Amniotic epithelial cell (primary cell): ENCODE data around the genes BMF, PAK6 and CCDC32.

- RRBS = no CpG with 5 or more reads among the region's 4 CpGs
These were observed 300.0 kb upstream of the RASGRP1 start for GRCh38 chr15:38864565-38865003.

- RRBS = no CpG with 5 or more reads among the region's 3 CpGs
These were observed 462.3 kb upstream of the THBS1 start for GRCh38 chr15:39118560-39118937.

DNA sequence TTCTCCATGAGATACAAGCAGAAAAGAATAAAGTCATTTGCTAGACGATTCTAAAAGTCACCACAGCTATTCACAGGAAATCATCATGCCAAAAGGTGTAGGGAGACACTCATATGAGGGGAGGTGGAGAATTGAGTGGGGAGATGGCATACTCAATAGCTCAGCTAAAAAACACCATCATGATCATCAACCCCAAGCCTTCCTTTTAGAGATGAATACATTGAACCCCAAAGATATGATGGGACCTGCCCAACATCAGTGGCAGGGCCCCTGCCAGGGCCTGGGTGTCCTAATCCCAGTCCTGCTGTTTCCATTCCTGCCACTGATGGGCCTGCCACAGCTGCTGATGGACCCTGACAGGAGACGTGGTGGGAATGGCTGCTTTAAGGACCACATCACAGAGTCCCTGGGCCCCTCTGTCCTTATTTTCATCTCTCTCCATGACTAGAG lies 160.9 kb upstream of the THBS1 start:
- RRBS = no CpG with 5 or more reads among the region's 2 CpGs

GRCh38 chr15:39472464-39473808 lies 107.9 kb upstream of the THBS1 start:
- RRBS = no CpG with 5 or more reads among the region's 17 CpGs

GRCh38 chr15:39608480-39608916 lies 27.6 kb downstream of the THBS1 start:
- RRBS = no CpG with 5 or more reads among the region's 1 CpG

DNA sequence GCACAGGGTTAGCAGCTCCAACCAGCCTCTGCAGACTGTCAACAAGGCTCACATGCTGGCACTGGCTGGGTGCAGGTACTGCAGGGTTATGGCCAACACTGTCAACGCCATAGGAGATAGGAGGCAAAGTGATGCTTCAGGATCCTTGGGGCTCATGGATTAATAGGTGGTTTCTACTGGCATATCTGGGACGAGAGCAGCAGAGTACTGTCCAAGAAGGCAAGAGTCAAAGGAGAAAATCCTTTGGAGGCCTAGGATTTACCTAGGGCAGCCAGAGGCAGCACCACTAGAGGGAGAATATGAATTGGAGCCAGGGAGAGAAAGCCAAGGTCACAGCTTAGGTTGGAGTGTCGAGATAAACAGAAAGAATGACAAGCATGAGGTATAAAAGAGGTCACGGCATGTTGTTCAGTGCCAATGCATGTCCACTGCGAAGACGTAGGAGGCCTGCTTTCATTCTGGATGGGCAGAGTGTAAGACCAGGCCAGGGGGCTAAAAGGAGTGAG lies 47.1 kb downstream of the THBS1 start:
- RRBS = no CpG with 5 or more reads among the region's 6 CpGs

DNA sequence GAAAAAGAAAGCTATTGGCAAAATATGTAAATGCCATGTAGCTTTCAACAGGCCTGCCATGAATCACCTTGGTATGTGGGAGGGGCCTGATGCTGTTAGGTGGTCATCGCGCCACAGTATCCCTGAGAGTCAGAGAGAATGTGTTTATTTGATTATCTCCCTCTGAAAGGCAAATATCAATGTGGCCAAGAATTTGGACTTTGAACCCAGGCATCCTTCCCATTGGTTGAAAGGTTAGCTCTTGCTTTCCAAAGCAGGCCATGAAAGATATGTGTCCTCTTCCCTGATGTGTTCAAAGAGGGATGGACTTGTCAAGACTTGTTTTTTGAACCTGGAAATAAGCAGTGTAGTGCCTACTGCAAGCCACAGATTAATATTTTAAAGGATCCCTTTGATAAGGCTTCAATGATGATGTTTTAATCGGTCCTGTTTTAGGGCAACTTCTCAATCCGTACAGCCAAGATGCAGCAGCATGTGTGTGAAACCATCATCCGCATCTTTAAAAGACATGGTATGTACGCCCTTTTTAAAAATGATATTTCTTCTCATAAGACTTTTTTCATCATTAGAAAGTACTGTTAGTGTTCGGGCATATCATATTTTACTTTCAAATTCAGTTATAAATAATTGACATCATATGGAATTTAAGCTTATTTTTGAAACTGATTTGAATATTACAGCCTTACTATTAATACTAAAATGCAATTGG lies 36.5 kb downstream of the SRP14 start:
- RRBS = no CpG with 5 or more reads among the region's 7 CpGs

GRCh38 chr15:40060386-40060924 lies 21.5 kb upstream of the SRP14 start:
- RRBS = 78% methylated on average over 1 of the region's 9 CpGs

GRCh38 chr15:40080768-40081401 lies 27.8 kb downstream of the BMF start:
- RRBS = no CpG with 5 or more reads among the region's 5 CpGs

DNA sequence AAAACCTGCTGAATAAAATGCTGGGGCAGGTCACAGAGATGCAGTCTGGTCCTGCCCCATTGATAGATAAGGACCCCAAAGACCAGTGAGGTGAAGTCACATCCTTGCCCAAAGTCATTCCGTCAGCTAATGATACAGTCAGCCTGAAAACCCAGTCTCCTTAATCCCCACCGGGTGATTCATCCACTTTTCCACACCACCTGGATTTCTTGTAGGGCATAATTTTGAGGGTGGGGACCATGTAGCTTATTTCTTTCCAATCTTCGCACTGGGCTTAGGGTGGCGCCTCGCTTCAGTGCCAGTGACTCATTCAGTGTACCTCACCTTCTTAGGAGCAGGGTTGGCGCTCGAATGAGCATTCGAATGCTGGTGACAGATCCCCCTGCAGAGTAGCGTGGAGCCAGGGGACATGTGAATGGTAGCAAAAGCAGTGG lies 24.1 kb downstream of the BMF start:
- RRBS = no CpG with 5 or more reads among the region's 9 CpGs

- RRBS = no CpG with 5 or more reads among the region's 8 CpGs
These were observed 13.2 kb downstream of the BMF start for GRCh38 chr15:40095323-40095946.

DNA sequence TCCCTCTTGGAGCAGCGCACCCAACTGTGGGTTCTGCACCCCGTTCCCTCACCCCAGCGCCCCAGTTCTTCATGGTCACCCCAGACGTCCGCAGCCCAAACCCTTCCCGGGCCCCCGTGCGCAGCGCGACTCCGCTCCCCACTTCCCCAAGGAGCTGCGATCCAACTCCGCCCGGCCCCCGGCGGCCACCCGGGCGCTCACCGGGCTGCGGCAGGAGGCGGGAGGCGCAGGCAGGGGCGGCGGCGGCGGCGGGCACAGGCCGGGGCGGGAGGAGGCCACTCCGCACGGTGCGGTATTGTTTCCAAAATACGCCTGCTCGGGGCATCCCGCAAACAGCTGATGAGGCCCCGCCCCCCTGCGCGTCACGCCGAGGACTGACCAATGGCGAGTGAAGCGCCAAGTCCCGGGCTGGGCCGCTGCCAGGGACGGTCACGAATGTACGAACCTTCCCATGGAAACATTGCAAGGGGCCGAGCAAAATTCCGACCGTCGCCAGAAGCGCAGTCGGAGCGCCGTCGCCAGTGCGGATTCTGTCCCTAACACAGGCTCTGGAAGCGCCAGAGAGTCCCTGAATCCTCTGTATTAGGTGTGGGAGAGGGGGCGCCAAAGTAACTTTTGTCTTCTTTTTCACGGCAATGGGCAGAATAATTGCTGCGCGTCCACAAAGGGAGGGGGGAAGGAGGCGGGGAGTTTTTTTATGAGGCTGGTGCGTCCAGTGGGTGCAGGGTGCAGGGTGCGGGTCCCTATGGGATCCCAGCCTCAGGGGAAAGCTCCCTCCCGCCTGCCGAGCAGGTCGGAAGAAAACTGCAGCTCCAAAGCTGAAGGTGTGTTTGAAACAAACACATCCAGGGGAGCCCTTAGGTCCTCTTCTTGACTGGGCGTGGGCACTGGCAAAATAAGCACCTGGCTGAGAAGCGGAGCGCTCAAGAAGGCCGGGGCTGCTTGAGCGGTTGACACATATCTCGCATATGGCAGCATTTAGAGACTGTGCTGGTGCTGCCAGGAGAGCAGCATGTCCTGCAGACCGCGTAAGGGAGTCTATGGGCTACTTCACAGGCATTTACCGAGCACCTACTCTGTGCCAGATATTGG lies at the start of gene BMF:
TSS of gene BMF (minus strand) at position 308 of the 1,092 bp plus-strand sequence.
- RRBS = 2% methylated on average over 19 of the region's 77 CpGs

- RRBS = no CpG with 5 or more reads among the region's 43 CpGs
These were observed at the start of gene PAK6 for GRCh38 chr15:40238411-40239626. Gene PAK6, plus strand, starts transcription at chr15:40239063.

- RRBS = no CpG with 5 or more reads among the region's 8 CpGs
These were observed 2.9 kb upstream of the PHGR1 start for GRCh38 chr15:40347826-40348435.

DNA sequence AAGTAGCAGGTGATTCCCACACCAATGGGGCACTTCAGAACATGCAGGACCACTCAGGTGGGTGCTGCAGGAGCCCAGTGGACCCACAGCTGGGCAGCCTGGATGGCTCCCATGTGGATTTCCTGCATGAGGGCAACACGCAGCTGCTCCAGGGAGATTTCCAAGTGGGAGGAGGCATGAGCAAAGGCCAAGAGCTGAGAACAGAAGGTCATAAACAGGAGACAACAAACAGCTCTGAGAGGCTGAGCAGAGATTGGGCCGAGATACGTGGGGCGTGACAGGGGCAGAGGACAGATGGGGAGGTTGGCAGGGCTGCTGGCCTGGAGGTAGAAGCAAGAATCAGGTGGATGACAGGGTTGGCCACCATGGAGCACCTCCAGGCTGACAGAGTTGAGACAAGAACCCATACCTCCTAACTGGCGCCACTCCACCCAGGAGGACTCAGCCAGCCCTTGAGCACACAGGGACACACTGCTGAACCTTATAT lies 2.9 kb downstream of the PHGR1 start:
- RRBS = no CpG with 5 or more reads among the region's 5 CpGs

DNA sequence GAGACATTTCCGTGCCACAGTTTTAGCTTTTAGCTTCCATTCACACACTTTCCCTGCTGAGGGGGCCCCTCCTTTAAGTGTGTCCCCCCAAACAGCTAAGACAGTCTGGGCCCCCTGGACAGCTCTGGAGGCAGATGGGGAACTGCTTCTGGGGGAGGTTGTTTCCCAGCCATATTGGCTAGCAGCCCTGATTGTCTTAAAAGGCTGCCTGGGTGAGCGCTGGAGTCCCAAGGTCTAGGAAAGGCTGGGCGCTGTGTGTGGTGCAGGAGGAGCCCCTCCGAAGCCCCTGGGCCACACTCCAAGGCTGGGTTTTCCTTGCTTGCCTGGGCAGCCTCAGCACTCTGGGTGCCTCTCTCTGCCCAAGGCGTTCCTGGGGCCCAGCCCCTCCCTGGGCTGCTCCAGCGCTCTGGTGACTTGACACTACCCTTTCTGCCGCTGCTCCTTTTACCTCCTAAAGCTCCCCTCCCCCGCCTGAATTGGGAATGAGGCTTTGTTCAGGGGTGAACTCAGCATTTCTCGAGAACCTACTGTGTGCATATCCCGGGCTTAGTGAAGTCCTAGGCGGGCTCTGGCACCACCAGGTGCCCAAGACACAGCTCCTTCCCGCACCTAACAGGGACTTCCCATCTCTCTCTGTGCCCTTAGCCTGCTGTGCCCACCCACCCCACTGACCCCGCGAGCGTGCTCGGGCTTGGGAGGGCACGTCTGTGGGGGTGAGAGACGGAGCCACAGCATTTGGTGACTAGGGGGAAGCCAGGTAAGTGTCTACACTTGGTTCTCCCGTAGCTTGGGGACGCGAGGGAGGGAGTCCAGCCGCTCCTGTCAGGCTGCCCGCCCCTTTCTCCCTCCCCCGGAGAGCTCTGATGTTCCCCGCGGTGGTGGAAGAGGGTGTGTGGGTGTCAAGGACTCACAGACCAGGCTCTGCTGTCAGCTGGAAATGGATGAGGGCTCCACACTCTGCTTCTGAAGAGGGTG lies 1.3 kb upstream of the BAHD1 start:
- RRBS = no CpG with 5 or more reads among the region's 26 CpGs

DNA sequence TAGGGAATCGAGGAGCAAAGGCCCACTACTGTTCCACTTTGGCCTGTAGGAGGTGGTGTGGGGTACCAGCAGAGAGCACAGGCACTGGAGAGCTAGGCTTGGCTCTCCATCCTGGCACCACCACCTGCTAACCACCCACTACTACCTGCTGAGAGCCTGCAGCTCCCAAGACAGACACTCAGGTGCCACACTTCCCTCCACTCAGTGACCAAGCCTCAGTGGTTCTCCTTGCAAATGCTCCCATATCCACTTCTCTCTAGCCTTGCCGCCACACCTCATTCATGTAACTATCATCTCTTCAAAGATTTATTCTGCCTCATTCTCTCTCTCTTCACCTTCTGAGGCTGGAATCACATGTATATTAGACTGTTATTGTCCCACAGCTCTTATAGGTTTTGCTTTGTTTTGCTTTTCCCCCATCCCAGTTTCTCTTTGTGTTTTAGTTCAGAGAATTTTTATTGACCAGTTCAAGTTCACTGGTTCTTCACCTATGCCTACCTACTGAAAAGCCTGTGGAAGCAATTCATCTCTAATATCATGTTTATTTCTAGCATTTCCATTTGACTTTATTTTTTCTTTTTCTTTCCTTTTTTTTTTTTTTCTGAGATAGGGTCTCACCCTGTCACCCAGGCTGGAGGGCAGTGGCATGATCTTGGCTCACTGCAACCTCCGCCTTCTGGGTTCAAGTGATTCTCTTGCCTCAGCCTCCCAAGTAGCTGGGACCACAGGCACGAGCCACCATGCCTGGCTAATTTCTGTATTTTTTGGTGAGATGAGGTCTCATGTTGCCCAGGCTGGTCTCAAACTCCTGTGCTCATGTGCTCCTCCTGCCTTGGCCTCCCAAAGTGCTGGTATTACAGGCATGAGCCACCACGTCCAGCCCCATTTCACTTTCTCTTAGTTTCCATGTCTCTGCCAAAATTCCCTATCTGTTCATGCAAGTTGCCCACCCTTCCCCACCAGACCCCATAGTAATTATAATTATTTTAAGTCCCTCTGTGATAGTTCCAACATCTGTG lies 18.9 kb downstream of the CCDC32 start:
- RRBS = no CpG with 5 or more reads among the region's 5 CpGs

DNA sequence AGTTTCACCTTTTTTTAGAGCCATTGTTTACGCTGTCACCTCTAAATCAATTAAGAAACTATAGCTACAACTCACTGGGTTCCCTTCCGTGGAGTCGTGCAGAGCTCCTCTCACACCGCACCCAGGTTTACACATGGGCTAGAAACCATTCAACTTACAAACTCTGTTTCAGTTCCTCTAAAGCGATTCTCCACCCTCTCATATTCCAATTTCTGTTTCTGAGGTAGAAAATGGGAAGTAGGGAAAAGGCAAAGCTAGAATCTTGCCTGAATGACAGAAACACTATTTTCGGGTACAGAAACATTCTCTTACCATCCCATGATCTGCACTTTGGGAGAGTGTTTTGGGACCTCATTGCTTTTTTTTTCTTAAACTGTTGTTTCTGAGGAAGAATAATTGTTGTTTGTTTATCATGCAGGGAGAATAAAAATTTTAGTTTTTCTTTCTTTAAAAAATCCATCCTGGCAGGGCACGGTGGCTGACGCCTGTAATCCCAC lies 14.2 kb downstream of the CCDC32 start:
- RRBS = no CpG with 5 or more reads among the region's 8 CpGs

- RRBS = 5% methylated on average over 4 of the region's 49 CpGs
These were observed at the start of gene CCDC32 for GRCh38 chr15:40564222-40565427. Gene CCDC32, minus strand, starts transcription at chr15:40565042.

DNA sequence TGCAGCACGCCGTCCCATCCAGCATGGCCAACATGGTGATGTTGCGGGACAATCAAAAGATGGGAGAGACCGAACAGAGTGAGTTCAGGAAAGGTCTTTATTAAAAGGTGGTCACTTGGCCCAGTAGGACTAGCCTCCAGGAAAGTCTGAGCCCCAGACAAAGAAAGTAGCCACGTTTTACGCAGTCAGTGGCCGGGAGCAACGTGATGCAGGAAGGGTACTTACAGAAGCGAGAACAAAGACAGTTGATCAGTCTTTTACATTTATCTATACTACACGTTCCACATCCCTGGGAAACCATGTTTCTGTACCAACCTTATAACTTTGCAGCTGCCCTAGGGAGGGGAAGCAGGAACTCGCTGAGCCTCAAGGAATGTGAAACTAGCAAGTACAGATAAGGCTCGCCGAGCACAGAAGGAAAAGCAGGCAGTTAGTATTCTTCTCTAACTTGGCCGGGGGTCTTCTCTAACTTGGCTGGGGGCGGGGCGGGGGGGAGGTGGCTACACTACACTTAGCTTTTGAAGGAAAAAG lies 3.4 kb upstream of the KNL1 start:
- RRBS = no CpG with 5 or more reads among the region's 16 CpGs